Mucosa of descending colon (tissue), 1 donor: Measurements from ENCODE around the gene TMEM82.

- PRO-cap: no peak
These were observed 2.5 kb upstream of the EFHD2 start for GRCh38 chr1:15407176-15407636.

DNA sequence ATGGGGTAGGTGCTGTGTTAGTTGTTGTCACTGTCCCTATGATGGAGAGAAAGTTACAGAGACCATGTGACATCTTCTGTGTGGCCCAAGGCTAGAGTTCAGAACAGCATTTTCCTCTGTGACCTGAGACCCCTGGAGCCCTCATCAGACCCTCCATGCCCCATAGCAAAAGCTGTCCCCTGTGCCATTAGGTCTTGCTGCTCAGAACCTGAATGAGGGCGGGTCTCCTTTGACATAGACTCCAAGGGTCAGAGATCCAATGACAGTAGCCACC, 7.5 kb downstream of the CELA2A start:
- PRO-cap: no peak

- PRO-cap: no peak
These were observed 7.2 kb downstream of the AGMAT start for GRCh38 chr1:15577554-15578109.

DNA sequence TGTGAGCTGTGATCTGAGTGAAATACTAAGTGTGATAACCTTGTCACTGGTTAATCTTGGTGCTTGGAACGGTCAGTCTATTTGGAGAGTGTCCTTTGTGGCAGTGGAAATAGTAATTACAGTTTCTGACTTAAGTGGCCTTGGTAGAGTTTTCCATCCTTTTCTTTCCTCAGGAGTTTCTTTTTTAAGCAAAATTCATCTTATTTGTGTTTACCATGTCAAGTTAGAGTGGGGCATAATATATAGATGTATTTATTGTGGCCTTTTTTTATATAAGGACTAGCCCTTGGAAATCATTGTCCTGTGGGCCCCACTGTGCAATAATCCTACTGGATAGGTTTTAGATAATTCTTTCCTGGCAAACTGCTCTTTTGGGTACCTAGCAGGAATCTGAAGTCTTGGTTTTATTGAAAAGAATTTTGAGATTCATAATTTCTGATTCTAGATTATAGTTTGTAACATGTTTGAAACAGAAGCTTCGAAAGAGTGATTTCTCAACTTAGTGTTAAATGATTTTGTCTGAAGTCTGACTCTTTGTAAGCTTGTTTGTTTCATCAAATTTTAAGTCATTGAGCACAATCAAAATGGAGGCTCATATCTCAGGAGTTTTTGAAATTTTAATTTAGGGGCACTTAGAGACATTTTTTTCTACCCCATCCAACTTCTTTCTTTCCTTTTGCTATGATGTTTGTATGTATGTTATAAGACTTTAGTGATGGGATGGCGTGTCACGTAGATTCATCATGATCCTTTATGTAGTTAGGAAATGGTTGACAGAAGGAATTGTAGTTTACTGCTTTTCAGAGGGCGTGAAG, 3.4 kb downstream of the RSC1A1 start:
- PRO-cap: no peak

DNA sequence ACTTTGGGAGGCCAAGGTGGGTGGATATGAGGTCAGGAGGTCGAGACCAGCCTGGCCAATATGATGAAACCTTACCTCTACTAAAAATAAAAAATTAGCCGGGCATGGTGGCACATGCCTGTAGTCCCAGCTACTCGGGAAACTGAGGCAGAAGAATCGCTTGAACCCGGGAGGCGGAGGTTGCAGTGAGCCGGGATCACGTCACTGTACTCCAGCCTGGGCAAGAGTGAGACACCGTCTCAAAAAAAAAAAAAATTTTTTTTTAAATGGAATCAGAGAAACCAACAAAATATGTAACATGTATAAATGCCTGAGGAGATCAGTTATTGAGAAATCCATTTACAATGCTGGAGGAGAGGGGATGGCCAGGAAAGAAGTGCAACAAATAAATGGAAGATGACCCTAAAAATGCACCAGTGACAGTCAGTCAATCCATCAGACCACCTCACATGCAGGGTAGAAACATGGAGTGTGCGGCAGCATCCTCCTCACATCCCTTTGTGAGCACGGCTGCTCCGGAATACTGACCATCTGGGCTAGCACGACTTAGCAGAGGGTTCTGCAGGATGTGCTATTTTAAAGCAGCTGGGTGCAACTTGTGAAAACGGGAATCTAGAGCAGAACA, 7.6 kb downstream of the RSC1A1 start:
- PRO-cap: no peak

DNA sequence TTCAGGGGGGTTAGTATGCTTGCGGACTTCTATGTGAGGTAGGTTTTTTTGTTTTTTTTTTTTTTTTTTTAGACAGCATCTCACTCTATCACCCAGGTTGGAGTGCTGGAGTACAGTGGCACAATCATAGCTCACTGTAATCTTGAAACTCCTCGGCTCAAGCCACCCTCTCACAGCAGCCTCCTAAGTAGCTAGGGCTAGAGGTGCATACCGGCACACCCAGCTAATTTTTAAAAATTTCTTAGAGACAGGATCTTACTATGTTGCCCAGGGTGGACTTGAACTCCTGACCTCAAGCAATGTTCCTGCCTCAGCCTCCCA, 6.5 kb upstream of the PLEKHM2 start:
- PRO-cap: no peak

GRCh38 chr1:15689167-15689651, 5.1 kb downstream of the PLEKHM2 start:
- PRO-cap: no peak

- PRO-cap: bidirectional peak, plus-strand start at chr1:15742522, minus-strand start at chr1:15742396
These were observed at the start of gene TMEM82 for GRCh38 chr1:15742251-15742881. TSS of gene TMEM82 (plus strand) at chr1:15742499.

DNA sequence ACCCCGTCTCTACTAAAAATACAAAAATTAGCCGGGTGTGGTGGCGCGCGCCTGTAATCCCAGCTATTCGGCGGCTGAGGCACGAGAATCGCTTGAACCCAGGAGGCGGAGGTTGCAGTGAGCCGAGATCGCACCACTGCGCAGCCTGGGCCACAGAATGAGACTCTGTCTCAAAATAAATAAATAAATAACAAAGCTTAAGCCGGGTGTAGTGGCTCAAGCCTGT, 1.4 kb downstream of the FBLIM1 start:
- PRO-cap: no peak

DNA sequence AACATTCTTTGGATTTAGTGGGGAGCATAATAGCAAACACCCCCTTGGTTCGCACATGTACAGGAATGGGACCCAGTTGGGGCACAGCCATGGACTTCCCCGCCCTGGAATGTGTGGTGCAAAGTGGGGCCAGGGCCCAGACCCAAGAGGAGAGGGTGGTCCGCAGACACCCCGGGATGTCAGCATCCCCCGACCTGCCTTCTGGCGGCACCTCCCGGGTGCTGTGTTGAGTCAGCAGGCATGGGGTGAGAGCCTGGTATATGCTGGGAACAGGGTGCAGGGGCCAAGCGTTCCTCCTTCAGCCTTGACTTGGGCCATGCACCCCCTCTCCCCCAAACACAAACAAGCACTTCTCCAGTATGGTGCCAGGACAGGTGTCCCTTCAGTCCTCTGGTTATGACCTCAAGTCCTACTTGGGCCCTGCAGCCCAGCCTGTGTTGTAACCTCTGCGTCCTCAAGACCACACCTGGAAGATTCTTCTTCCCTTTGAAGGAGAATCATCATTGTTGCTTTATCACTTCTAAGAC, 21.7 kb downstream of the UQCRHL start:
- PRO-cap: no peak

GRCh38 chr1:15794092-15794420, 13.4 kb downstream of the UQCRHL start:
- PRO-cap: no peak

- PRO-cap: no peak
These were observed 61.9 kb downstream of the ZBTB17 start for GRCh38 chr1:15913789-15914604.

DNA sequence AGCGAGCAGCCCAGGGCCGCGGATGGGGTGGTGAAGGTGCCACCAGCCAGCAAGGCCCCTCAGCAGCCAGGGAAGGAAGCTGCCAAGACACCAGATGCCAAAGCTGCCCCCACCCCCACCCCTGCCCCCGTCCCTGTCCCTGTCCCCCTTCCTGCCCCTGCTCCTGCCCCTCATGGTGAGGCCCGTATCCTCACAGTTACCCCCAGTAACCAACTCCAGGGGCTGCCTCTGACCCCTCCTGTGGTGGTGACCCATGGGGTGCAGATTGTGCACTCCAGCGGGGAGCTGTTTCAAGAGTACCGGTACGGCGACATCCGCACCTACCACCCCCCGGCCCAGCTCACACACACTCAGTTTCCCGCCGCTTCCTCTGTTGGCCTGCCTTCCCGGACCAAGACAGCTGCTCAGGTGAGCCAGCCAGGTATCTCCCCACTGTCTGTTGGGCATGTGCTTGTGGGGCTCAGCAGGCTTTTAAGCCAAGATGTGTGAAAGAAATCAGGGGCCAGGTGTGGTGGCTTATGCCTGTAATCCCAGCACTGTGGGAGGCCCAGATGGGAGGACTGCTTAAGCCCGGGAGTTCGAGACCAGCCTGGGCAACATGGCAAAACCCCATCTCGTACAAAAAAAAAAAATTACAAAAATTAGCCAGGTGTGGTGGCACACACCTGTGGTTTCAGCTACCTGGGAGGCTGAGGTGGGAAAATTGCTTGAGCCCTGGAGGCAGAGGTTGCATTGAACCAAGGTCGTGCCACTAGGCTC, 39.9 kb downstream of the ZBTB17 start:
- PRO-cap: no peak

DNA sequence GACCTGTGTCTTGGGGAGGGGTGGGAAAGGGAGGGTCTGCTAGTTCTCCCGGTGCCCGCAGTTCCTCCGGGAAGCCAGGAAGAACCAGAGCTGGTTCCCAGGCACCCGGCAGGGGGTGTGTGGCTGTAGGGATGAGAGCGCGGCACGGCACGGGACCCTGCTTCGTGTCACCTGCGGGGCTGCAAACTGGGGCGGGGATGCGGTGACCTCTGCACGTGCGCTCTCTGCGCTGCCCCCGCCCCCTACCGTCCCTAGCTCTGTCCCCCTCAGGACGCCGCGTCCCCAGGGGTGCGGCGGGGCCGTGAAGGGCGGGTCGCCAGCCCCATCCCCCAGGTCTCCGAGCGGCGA, 461 bp downstream of the FAM131C start:
- PRO-cap: no peak

DNA sequence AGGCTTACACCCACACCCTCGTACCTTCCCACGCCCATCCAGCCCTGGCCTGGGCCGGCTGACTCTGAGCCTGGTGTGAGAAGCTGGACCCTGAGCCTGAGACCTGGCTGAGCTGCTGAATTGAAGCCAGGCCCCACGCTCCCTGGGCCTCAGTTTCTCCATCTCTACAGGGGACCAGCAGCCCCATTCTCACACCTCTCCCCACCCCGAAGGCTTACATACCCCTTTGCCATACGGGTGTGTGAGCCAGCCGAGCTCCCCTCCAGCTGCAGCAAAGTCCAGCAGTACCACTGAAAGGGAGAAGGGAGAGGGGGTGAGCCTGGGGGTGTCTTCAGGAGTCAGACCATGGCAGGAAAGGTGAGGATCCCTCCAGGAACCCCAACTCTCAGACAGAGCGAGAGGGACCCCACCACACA, 5.2 kb downstream of the EPHA2 start:
- PRO-cap: no peak

- PRO-cap: bidirectional peak, plus-strand start at chr1:16152979, minus-strand start at chr1:16152961
These were observed 3.1 kb downstream of the EPHA2 start for GRCh38 chr1:16152330-16153611.

DNA sequence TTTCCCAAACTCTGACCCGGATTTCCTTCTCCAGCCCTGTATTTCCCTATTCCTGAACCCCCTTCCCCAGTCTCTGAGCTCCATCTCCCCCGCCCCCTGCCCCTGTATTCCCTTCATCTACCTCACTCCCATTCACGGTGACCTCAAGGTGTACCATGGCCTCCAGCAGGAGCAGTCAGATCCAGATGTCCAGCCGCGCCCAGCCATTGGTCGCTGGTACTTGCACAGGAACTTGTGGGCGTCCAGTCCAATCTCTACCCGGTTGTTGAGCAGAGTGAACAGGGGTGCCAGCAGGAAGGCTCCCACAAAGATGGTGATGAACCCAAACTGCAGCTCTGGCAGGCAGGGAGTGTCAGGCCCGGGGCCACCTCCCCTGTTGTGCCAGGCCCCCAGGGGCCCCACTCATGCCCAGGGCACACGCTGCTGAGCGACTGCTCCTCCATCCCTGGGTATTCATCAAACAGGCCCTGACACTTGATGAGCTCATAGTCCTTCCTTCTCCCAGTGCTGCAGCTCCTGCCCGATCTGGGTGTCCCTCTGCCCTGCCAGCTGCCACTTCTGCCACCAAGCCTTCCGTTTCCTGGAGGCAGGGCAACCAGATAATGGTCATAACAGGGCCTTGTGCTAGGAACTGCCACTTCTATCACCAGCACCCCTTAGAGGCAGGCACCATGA, 5.6 kb upstream of the ARHGEF19 start:
- PRO-cap: unidirectional peak, minus-strand start at position 458 of the sequence; unidirectional peak, minus-strand start at position 531 of the sequence

DNA sequence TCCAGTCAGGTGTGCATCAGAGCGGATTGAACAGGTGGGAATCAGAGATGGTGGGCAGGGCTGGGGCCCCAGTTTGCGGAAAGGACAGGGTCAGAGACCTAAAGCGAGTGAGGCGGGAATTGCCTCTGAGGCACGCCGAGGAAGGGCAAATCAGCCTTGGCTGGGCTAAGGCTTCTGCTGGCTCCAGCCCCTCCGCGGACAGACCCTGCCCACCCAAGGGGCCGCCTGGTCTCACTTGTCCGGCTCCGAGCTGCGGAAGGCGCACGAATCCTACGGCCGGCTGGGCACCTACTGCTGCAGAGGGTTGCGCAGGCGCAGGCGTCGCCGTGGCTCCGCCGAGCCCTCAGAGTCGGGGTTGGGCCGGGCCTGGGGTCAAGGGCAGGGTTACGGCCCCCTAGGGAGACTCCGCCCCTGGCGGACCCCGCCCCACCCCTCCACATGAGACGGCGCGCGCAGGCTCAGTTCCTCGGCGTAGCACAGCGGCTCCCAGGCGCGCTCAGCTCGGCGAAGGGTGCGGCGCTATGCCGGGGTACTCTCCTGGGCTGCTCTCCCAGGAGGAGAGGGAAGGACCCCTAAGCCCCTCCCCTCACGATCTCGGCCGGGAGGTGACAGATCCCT, 10.2 kb downstream of the CPLANE2 start:
- PRO-cap: bidirectional peak, plus-strand start at position 461 of the sequence, minus-strand start at position 293 of the sequence

DNA sequence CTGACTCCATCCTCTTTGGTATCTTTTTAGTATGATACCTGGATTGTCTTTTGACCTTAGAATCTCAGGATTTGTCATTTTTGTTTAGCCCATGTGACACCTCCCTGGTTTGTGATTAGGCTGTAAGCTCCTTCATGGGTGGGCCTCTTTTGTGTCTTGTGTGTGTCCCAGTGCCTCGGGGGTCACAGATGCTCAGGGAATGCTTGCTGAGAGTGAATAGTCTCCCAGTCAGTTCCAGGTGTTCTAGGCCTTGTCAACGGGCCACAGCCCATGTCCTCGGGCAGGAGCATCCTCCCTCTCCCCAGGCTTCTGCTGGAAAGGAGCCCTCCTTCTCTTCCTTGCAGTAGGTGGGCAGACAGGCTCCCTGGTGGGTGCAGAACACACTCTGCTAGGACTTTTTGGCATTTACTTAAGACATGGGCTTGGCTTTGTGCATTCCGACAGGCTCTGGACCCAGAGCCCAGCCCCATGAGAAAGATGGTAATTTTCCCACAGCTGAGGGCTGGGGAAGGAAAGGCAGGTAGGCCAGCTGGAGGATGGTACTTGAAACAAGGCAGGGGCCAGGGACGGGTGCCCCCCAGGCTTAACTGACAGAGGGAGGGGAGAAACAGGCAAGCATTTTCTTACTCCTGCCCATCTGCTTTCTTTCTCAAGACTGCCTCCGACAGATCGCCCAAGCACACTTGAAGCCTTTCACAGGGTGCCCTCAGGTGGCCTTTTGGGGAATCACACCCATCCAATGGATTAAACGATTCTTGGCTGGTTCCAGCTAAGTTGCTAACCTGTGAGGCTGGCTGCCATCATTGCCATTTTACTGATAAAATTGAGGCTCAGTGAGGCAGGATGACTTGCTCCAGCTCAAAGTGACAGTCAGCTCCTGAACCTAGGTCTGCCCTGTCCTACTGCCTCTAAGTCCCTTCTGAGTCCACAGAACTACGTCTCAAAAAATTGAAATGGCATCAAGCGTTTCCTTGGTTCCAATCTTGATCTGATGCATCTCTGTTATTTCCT, 7.2 kb upstream of the CPLANE2 start:
- PRO-cap: no peak

GRCh38 chr1:16248380-16249174, 11.6 kb upstream of the CPLANE2 start:
- PRO-cap: no peak